ENCODE measurements around the genes ABCC11, CBLN1, C16orf78 and HEATR3.

- PRO-cap, 3 experiments, result no peak in any of the 3 experiments
- RAMPAGE, long total RNA, result no peak
Measured at GRCh38 chr16:47565556-47565886, 104.4 kb downstream of the PHKB start.

DNA sequence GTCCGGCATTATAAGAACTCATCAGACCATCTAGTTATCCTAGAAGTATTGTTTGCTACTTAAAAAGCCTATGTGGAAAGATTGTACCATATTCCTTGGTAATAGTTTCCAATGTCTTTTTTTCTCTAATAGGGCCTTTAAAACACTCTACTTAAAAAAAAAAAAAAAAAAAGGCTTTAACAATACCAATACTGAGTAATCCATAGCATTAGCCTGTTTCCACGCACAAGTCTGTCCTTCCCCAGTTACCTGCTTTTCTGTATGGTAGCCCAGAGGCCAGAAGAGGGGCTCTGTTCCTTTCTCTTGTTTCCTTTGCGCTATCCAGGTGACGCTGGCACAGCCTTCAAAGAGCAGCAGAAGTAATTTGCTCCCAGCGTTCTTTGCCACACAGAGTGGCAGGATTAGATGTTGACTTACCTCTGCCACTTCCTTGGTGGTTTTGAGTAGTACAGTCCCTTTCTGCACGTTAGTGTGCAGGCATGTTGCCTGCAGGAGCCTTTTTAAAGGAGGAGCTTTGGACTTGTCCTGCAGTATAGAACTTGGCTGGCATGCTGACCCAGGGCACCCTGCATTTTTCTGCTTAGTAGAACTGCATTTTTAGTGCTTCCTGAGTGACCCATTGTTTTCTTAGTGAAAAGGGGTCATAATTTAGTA is at the start of gene ABCC11:
TSS of gene ABCC11 (minus strand) at position 475 of the 654 bp plus-strand sequence.
- PRO-cap, 3 experiments, result no peak in any of the 3 experiments
- RAMPAGE, long total RNA, result no peak

- PRO-cap, 3 experiments, result no peak in any of the 3 experiments
- RAMPAGE, long total RNA, result no peak
Measured at GRCh38 chr16:48318657-48318926, 66.6 kb downstream of the SIAH1 start.

DNA sequence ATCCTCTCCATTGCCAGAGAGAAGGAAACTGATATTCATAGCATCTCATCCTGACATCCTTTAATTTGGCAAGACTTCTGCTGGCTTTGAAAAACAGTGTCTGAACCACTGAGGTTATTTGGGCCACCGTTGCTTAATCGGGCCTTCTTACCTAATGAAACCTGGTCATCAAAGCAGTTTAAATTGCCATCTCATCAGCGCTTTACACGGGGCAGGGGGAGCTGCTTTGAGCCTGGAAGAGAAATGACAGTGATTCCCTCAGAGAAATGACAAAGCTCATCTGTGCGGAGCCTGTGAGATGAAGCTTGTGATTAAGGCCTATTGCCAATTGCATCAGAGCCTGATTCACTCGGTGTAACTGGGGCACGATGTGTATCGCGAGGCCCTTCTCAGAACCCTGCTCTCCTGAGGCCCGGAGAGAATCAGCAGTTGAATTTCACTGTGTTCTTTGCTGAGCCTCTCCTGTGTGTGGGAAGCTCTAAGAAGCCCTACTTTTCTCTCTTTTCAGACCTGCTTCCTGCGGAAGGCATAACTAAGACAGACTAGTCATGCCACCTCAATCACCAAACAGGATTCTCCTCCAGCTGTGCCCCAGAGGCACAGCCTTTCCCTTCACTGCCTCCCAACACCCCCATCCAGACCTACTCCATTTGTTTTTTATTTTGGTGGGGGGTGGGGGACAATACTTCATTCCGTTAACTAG is 8.7 kb upstream of the SIAH1 start:
- PRO-cap, 3 experiments, result no peak in any of the 3 experiments
- RAMPAGE, long total RNA, result no peak

DNA sequence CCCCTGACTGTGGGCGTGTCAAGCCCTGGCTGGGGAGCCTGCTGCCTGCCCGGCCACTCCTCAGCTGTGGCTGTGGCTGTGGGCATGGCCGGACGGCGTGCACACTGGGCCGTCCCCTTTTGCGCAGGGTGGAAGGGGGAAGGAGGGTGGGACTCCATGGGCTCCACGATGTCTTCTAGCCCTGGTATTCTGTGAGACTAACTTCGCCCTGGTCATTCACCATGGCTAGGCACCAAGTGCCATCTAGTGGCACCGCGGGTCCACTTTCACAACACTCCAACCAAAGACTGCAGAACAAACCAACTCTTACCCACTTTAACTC is 67.9 kb downstream of the N4BP1 start:
- PRO-cap, 3 experiments, result no peak in any of the 3 experiments
- RAMPAGE, long total RNA, result no peak

DNA sequence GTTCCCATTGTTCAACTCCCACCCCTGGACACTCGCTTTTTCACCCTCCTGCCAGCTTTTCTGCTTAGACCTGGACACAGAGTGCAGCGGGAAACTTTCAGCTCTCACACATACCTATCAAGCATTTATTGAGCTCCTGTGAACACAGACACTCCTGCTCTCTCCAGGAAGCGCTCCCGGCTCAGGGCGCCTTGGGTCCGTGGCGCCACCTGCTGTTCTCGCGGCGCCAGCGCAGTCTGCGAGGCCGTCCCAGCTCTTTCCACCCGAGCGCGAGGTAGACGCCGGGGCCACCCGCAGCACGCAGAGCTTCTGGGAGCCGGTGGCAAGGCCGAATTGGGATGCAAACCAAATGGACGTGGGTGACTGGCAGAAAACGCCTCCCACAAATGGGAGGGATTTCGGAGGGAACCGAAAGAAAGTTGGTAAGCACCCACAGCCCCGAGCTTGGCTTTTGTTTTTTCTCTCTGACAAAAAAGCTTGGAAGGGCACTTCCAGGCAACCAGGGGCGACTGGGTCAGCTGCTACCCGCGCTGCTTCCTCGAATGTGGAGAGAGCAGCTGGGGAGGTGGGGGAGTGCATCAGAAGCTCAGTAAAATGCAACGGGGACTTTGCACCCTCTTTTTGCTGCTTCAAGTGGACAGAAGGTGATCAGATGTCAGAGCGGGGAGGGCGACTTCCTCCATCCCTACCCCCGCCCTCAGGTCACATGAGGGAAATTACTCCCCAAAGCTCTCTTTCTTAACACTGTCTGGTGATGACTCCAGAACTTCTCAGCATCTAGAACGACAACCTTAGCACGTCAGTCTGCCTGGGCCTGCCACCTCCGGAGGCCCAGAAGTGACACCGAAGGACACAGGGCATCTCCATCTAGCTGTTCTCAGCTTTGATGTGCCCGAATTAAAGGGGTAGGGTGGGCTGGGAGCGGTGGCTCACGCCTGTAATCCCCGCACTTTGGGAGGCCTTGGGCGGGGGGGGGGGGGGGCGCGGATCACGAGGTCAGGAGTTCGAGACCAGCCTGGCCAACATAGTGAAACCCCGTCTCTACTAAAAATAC is 13.5 kb upstream of the N4BP1 start:
- PRO-cap, 3 experiments, result peak in 1 of 3 experiments; most common plus-strand start position 277 of the sequence (in 1)
- RAMPAGE, long total RNA, result no peak

GRCh38 chr16:49281725-49282765 is at the start of gene CBLN1:
TSS of gene CBLN1 (minus strand) at chr16:49281838.
- PRO-cap, 3 experiments, result peak in 3 of 3 experiments; most common plus-strand start chr16:49282482 (in 3); most common minus-strand start chr16:49281796 (in 3)
- RAMPAGE, long total RNA, result start-site peak on the plus strand at chr16:49282471-49282547, 138 and 110 reads in 2 replicates

DNA sequence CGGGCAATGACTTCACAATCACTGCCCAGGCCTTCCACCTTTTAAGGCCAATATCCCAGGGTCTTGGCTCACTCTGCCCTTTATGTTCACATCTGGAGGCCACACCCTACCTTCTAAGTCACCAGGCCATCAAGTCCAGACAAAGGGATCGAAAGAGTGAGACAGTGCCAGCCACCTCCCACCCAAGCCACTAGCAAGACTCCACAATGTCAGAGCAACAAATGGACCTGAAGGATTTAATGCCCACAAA is at the start of gene C16orf78:
TSS of gene C16orf78 (plus strand) at position 71 of the 250 bp plus-strand sequence.
- PRO-cap, 3 experiments, result no peak in any of the 3 experiments
- RAMPAGE, long total RNA, result no peak

DNA sequence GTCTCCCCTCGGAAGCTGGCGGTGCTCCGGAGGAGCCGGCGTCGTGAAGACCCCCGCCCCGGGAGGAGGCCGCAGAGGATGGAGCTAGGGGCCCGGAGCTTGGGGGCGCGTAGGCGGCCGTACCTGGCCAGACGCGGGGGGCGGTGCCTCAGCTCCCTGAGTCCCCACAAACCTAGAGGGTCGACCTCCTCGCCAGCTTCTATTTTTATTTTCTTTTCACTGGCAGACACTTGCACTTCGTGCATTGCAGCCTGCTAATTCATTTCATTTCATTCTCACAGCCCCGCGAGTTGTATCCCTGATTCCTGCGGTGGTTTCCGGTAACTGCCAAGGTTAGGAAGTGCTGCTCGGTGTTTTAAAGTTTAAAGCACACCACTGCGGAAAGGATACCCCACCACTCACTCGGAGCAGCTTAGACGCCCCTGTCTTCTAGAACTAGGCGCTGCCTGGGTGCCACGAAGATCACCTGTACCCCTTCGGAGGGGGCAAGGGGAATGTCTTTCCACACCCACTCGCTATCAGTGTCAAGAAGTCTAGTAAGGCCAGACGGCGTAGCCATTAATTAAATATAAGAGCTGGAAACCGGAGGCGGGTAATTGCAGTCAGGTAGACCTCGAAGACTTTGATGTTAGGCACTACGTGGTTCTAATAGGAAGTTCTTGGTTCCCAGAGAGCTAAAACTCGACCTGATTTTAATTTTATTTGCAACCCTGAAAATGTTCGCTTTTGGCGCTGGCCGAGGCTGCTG is 519 bp downstream of the CNEP1R1 start:
- PRO-cap, 3 experiments, result peak in 1 of 3 experiments; most common plus-strand start position 262 of the sequence (in 1); most common minus-strand start position 125 of the sequence (in 1)
- RAMPAGE, long total RNA, result no peak

DNA sequence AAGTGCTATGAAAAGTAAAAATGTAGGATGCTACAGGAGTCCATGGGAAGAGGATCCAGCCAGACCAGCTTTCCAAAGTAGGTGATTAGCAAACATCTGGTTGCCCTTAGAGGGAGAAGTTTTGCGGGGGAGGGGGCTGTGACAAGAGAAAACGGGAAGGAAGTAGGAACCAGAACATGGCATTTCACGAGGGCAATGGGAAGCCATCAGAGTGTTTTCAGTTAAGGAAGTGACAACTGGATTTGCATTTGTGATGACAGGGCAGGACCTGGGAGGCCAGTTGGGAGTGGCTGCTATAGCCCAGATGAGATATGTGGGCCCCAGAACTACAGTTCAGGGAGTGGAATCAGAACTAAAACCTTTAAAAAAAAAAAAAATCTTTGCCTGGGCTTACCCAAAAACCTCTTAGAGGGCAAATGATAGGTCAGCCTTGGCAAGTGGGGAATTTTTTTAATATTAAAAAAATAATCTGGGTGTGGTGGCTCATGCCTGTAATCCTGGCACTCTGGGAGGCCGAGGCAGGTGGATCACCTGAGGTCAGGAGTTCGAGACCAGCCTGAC is 14.2 kb downstream of the CNEP1R1 start:
- PRO-cap, 3 experiments, result no peak in any of the 3 experiments
- RAMPAGE, long total RNA, result no peak

- PRO-cap, 3 experiments, result peak in 3 of 3 experiments; most common plus-strand start chr16:50065970 (in 2); most common minus-strand start chr16:50065824 (in 1)
- RAMPAGE, long total RNA, result no peak
Measured at GRCh38 chr16:50065514-50066580, at the start of gene HEATR3. TSS of gene HEATR3 (plus strand) at chr16:50065970.

GRCh38 chr16:50201556-50201953 is 48.4 kb downstream of the TENT4B start:
- PRO-cap, 3 experiments, result no peak in any of the 3 experiments
- RAMPAGE, long total RNA, result no peak

DNA sequence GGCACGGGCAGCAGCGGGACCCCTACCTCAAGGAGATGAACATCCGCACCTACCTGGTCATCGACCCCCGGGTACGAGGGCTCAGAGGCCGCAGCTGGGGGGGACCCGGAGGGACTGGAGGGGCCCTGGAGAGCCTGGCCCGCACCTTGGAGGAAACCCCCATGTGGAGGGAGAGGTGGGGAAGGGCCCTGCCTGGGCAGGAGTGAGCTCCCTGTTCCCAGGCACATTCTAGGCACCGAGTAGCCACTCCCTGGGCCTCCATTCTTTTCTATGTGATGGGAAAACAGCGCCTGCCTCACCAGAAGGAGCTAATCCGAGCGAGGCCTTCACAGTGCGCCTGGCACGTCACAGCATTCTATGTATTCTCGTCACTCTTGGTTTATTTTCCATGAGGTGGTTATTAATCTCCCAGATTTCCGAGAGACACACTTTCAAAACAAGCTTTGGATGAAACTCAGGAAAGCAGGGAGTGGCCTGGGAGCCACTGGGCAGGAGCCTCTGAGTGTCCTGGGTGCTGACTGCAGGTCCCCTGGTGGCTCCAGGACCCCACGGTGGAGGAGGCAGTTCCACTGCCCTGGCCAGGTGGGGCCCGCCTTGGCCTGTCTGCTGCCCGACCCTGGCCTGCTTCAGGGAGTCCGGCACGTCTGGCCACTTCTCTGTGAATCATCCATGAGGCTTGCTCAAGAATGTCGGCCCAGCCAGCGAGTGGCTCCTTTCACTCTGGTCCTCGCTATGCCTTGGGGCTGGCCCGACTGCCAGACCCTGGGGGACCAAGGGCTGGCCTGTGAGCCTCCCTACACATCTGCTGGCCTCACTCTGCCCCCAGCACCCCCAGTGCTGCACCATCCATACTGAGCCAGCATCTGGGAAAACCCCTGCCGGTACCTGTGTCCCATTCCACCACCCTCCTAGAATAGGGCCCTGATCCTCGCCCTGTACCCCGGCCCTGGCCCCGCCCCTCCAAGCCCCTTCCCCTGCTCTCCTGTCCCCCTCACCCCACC is 35.1 kb downstream of the ADCY7 start:
- PRO-cap, 3 experiments, result no peak in any of the 3 experiments
- RAMPAGE, long total RNA, result no peak

GRCh38 chr16:50333381-50333864 is 35.4 kb downstream of the BRD7 start:
- PRO-cap, 3 experiments, result no peak in any of the 3 experiments
- RAMPAGE, long total RNA, result no peak

DNA sequence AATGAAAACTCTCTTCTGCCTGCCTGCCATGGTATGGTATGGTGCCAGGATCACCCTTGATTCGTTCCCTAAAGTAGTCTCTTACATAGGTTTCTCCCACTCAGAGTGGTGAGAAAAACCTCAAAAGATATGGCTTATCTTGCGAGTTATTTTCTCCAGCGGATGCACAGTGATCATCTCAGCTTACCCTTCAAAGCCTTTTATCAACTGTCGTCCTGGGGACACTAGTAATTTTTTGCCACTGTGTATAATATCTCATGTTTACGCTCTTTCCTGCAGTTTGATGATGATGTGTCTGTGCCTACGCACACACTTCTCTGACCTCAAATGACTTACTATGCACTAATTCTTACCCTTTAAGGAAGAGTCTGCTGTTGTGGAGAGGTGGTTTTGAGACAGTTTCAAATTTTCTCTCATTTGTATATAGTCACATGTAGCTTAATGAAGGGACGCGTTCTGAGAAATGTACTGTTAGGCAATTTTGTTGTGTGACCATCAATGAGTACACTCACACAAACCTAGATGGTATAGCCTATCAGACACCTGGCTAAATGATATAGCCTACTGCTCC is 29.9 kb downstream of the BRD7 start:
- PRO-cap, 3 experiments, result no peak in any of the 3 experiments
- RAMPAGE, long total RNA, result no peak

DNA sequence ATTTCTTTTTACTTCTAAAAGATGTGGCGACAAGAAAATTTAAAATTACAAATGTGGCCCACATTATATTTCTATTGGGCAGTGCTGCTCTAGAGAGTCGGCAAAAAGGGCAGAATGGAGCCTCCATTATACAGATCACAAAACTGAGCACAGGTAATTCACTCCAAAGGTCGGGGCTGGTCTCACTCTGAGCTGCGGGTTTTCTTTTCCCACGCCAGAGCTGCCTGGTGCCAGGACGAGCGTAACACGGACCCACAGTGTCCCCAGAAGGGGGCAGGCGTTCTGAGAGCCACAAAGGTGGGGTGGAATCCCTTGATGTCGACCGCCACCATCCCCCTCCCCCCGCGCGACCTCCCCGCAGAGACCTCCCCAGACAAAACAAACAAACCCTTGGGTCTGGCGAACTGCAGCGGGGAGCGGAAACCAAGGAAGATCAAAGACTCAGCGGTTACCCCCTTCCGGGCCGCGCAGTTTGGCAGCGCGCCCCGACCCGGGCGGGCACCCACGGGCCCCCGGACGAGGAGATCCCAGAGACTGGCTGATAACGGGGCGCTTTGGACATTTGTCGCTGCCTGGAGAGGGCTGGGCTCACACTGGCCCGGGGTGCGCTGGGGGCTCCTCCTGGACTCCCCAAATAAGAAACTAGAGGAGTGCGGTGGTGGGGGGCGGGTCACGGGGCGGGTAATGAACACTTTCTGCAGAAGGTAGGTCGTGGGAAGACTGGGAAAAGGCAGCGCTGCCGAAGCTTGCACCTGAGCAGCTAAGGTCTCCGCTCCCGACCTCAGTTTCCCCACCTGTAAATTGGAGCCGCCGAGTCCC is 741 bp upstream of the NKD1 start:
- PRO-cap, 3 experiments, result no peak in any of the 3 experiments
- RAMPAGE, long total RNA, result no peak

DNA sequence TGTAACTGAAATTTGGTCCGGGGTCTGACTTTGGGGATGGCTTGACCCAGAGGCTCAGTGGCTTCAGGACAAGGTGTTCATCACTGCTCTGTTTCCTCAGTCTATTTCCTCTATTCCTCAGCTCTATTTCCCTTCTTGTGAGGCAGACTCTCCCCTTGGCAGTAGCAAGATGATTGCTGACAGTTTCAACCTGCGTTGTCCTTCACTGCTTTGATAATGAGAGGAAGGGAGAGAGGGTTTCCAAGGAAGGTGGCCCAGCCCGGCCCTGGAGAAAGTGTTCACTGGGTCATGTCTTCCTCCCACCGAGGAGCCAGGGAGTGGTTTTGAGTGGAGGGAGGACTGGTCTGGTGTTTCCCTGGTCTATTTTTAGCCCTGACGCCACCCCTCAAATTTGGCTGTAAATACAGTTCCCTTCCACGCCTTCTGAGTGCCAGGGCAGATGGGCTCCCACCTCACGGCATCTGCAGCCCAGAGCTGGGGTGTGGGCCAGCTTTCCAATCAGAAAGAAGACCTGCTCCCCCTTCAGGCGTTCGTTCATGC is 53.9 kb downstream of the SNX20 start:
- PRO-cap, 3 experiments, result no peak in any of the 3 experiments
- RAMPAGE, long total RNA, result no peak

DNA sequence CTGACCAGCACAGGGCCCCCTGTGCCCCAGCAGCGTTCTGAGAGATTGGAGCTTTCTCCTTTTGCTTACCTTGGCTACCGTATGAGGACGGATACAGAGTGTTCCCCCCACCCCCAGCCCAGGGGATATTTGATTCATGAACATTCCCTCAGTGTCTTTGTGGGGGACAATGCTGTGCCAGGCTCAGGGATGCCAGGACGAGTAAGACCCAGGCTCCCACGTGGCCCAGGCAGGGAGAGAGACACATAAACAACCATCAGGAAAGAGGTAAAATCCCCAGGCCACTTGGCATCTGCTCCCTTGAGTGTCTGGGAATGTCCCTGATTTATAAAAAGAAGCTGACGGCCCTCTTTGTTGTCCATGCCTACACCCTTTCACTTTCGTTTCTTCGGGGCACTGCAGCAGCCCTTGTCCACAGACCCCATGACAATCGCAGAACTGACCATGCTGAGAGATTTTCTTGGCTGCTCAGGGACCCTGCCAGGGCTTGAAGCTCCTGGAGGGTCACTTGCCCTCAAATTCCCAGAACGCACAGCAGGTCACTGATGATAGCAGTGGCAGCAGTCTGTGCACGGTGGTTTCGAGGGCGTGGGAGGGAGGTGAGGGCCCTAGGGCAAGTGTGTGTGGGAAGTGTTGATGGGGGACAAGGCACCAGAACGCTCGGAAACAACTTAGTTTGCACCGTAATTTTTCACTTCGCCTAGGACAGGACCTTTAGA is 4.5 kb downstream of the NOD2 start:
- PRO-cap, 3 experiments, result no peak in any of the 3 experiments
- RAMPAGE, long total RNA, result no peak

- PRO-cap, 3 experiments, result no peak in any of the 3 experiments
- RAMPAGE, long total RNA, result no peak
Measured at GRCh38 chr16:50740835-50741199, 1.1 kb upstream of the CYLD start.

DNA sequence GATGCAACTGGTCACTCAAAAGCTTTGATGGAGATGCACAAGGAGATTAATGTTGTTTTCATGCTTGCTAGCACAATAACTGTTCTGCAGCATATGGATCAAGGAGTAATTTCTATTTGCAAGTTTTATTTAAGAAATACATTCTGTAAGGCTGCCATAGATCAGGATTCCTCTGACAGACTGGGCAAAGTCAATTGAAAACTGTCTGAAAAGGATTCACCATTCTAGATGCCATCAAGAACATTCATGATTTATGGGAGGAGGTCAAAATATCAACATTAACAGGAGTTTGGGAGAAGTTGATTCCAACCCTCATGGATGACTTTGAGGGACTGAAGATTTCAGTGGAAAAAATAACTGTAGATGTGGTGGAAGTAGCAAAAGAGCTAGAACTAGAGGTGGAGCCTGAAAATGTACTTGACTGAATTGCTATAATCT is 24.5 kb downstream of the CYLD start:
- PRO-cap, 3 experiments, result no peak in any of the 3 experiments
- RAMPAGE, long total RNA, result no peak